Gastroesophageal sphincter (tissue), 4 donors: ENCODE results near the genes PTH2R and MAP2.

DNA sequence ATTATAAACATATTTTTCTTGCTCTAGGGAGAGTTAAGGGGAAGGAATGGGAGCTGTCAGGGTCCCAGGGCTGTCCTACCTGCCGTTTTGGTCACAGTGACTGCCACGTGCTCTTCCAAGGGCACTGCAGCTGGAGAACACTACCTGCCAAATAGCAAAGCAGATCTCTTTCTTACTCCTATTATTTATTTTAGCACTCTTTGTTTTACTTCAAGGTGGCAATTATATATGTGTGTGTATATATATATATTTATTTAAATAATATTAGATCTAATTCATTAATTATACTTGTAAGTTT, 57.1 kb upstream of the FZD5 start:
- PRO-cap: no peak
- RAMPAGE, long total RNA, 4 experiments: no peak in any of the 4 experiments

- PRO-cap: no peak
- RAMPAGE, long total RNA, 4 experiments: no peak in any of the 4 experiments
Measured at GRCh38 chr2:207869838-207870328, 100.2 kb upstream of the FZD5 start.

DNA sequence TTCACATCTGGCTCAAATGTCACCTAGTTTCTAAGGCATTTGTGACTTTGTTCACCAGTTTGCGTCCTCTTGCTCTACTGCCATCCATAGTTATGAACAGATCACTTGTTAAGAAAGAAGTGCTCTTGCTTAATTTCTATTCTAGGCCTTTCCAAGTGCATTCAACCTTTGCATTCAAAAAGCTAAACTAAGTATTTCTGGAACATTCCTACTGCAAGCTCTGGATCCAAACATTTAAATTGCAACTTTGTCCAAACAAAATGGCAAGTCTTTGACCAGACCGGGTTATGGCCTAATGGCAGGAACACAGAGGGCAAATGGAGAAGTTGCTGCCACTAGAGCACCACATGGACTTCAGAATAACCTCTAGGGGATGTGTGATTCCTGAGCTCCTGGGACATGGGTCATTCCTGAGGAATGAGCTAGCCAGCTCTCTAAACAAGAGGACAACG, 109.6 kb upstream of the FZD5 start:
- PRO-cap: no peak
- RAMPAGE, long total RNA, 4 experiments: no peak in any of the 4 experiments

DNA sequence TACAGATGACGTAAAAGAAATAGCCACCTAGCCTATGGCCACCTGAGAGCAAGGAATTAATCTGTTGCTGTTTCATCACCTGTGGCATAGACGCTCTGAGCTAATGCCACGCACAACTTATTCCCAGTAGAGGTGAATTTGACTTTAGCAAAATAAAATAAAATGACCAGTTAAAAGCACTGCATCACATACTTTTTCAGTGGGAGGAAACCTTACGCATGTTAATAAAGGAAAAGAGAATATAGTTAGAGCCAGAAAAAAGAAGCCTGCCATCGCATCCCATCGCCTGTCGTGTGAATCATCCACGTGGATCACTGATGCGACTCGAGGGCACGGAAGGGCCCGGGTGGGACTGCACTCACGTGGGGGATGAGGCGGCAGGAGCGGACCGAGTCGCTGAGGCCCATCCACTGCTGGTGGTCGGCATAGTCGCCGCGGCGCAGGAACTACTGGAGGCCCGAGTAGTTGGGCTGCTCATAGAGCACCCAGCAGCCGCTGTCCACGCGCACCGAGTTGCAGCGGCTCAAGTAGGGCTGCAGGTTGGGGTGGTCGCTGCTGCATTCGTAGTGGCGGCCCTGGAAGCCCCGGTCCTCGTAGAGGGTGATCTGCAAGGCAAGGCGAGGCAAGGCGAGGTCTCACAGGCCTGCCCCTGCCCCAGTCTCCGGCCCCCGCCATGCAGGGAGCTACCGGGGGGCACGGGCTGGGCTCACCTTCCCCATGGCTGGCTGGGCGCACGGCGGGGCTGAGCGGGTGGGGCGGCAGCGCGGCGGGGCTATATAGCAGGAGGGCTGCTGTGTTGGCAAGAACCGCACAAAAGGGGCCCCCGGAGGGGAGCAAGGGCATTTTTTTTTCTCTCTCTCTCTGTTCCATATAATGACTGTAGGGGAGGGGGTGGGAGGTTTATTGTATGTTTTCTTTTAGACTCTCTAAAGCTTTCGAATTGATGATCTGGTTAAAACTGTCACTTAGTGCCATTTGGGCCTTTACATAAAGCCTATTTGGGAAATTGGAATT, 12.1 kb downstream of the CRYGD start:
- PRO-cap: no peak
- RAMPAGE, long total RNA, 4 experiments: no peak in any of the 4 experiments

DNA sequence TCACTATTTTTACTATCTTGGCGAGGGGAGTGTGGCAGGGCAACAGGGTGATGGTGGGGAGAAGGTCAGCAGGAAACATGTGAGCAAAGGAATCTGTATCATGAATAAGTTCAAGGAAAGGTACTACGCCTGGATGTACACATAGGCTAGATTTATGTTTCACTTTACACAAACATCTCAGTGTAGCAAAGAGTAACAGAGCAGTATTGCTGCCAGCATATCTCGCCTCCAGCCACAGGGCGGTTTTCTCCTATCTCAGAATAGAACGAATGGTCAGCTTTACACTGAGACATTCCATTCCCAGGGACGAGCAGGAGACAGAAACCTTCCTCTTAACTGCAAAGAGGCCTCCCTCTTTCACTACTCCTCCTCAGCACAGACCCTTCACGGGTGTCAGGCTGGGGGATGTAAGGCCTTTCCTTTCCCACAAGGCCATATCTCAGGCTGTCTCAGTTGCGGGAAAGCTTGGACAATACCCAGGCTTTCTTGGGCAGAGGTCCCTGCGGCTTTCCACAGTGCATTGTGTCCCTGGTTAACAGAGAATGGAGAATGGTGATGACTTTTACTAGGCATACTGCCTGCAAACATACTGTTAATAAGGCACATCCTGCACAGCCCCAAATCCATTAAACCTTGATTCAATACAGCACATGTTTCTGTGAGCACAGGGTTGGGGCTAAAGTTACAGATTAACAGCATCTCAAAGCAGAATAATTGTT, 2.2 kb upstream of the IDH1 start:
- PRO-cap: no peak
- RAMPAGE, long total RNA, 4 experiments: no peak in any of the 4 experiments

GRCh38 chr2:208265295-208265753, 731 bp upstream of the PIKFYVE start:
- PRO-cap: unidirectional peak, minus-strand start at chr2:208265567
- RAMPAGE, long total RNA, 4 experiments: no peak in any of the 4 experiments

DNA sequence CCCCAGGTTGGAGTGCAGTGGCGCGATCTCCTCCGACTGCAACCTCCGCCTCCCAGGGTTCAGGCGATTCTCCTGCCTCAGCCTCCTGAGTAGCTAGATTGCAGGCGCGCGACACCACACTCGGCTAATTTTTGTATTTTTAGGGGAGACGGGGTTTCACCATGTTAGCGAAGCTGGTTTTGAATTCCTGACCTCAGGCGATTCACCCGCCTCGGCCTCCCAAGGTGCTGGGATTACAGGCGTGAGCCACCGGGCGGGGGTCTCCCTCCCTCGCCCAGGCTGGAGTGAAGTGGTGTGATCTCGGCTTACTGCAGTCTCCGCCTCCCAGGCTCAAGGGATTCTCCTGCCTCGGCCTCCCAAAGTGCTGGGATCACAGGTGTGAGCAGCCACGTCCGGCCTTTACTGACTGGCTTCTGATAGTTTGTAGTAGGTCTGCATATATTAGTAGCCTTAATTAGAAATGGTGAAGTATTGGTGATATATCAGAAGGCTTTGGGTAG, 1.5 kb downstream of the PIKFYVE start:
- PRO-cap: no peak
- RAMPAGE, long total RNA, 4 experiments: no peak in any of the 4 experiments

GRCh38 chr2:208346810-208347273, 59.8 kb upstream of the PTH2R start:
- PRO-cap: no peak
- RAMPAGE, long total RNA, 4 experiments: no peak in any of the 4 experiments

GRCh38 chr2:208406439-208407214, at the start of gene PTH2R:
TSS of gene PTH2R (plus strand) at chr2:208406792.
- PRO-cap: no peak
- RAMPAGE, long total RNA, 4 experiments: no peak in any of the 4 experiments

DNA sequence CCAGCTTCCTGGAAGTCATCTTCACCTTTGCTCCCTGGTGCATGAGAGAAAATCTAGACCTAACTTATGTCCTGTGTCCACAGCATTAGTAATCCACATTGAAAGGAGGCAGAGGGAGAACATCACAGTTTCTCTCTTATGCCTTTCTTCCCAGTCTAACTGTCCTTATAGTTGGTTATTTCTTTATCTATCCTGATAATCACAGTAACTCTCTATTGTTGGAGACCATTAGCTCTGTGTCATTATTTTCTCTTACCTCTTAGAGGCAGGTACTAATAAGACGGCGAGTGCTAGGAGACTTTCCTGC, 316.3 kb downstream of the PTH2R start:
- PRO-cap: no peak
- RAMPAGE, long total RNA, 4 experiments: no peak in any of the 4 experiments

DNA sequence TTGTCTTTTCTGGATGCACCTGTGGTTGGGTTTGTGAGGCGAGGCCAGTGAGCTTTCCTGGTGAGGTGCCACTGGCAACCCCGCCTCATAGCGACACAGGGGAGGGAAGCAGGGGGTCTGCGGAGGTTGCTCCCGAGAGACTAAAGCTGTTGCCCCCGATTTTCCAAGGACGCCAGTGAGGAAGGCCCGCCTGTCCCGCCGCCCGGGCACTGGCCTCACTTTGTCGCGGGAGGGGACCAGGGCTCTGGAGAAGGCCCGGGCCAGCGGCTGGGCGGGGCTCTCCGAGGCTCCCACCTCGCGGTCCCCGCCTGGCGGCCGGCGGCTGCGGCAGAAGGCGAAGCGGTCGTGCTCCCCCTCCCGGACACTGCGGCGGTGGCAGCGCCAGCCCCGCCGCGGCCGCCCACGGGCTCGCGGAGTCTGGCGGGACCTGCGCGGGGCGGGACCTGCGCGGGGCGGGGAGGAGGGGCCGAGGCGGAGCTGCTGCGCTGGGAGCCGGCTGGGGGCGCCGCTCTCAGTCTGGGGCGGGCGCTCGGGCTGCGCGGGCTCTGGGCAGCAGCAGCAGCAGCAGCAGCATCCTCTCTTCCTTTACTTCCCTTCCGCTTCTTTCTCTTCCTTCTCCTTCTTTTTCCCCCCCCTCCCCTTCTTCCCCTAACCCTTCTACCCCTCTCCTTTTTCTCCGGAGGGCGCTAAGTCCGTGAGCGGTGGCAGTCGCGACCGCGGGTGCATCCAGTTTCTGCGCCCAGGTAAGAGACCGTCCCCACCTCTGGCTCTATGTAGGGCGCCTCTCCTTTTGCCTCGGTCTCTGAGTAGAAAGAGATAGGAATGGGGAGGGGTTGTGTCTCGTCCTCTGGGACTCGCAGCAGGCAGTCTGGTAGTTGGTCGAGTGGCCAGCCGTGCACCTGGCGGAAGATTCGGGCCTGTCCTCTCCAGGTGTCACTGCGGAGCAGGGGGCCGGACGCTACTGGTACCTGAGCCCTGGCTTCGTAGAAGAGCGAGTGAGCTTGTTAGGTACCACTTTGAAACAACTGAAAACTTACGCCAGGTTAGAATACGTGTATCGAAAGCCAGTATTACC, at the start of gene MAP2:
Gene MAP2 (plus strand): TSS at position 514 of the 1,075 bp plus-strand sequence.
- PRO-cap: bidirectional peak, plus-strand start at position 514 of the sequence, minus-strand start at position 225 of the sequence
- RAMPAGE, long total RNA, 4 experiments: start-site peak on the plus strand in 4 of 4 experiments, centred at positions 490 to 544 of the sequence, 25 to 92 reads per replicate

DNA sequence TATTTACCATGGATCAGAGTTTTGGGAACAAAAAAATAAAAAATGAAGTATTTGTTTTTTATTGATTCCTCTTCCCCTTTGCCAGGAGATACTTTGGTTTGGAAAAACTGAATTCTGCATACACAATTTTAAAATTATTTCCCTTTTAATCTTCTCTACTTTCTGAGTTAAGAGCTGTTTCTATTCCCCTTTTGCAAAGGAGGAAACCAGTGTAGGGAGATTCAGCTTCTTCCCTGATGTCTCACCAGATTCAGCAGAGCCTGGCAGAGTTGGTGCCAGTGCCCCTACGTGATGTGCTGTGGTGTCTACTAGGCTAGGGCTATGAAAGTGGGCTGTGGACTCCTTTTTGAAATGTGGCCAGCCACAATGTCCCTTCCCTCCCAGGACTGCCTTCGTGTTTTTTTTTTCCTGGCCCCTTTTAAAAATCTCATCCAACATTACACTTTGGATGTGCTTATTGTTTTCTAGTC, 2.4 kb downstream of the RPE start:
- PRO-cap: no peak
- RAMPAGE, long total RNA, 4 experiments: no peak in any of the 4 experiments

DNA sequence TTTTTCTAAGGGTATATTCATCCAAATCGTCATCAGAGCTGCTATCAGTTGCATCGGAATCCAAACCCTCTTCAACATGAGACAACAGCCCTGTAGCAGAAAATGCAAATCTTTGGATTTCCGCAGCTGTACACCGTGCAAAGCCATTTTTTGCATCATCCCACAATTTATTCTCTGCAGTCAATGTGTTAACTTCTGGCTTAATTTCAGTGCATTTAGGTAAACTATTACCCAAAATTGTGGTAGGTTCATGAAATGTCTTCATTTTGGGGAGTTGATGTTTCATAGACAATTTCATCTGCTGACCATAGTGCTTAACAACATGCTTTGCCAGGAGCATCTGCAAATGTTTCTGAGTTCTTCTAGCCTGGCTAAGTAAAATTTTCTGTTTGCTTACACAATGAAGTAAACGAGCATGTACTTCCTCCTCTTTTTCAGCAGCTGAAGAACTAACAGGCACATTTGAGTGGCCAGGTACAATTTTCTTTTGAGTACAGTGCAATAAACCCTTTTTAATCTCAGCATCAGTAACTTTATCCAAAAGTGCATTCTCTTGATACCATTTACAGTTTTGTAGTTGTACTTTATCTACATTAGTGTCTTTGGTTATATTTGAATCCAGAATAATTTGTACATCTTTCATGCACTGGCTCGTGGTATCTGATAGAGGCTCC, 17.6 kb downstream of the KANSL1L start:
- PRO-cap: no peak
- RAMPAGE, long total RNA, 4 experiments: no peak in any of the 4 experiments

GRCh38 chr2:210540062-210540408, 16.4 kb upstream of the CPS1 start:
- PRO-cap: no peak
- RAMPAGE, long total RNA, 4 experiments: no peak in any of the 4 experiments

DNA sequence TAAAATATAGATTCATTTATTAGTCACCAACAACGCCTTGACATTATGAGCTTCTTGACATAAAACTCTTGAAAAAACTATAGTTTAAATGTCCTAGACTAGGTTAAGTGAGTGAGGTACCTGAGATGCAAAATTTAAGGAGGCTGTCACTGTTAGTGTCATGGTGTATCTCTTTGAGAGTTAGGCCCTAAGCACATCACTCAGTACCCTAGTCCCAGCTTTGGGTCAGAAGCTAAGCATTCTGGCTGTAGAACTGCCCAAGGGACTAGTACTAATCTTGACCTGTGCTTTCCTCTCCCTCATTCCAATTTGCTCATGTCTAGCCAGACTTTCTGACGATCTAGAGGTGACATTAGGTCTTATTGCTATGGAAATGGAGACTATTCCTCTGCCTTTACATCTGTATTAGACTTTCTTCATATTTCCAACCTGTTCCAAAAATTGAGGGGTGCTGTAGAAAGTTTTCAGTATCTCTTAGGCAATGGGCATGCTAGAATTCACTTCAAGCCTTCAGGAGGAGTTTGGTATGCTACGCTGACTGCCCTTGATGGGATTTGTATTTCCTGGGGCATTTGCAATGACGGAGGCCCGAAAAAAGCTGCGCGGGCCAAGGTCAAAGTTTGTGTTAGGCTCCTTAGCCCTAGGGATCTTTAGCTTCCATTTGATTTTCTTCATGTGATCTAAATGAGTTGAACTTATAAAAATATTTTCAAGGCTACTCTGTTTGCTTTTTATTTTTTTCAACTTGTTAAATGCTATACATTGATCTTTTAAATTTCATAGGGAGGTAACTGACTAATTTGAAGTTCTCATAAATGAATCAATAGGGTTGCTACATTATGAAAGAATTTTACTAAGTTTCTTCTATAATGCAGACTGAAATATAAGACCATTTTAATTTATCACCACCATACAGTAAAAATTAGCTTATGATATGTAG, 5.0 kb downstream of the CPS1 start:
- PRO-cap: no peak
- RAMPAGE, long total RNA, 4 experiments: no peak in any of the 4 experiments

GRCh38 chr2:210670984-210671485, 114.6 kb downstream of the CPS1 start:
- PRO-cap: no peak
- RAMPAGE, long total RNA, 4 experiments: no peak in any of the 4 experiments

- PRO-cap: no peak
- RAMPAGE, long total RNA, 4 experiments: no peak in any of the 4 experiments
Measured at GRCh38 chr2:211766663-211767362, 771.8 kb downstream of the ERBB4 start.

DNA sequence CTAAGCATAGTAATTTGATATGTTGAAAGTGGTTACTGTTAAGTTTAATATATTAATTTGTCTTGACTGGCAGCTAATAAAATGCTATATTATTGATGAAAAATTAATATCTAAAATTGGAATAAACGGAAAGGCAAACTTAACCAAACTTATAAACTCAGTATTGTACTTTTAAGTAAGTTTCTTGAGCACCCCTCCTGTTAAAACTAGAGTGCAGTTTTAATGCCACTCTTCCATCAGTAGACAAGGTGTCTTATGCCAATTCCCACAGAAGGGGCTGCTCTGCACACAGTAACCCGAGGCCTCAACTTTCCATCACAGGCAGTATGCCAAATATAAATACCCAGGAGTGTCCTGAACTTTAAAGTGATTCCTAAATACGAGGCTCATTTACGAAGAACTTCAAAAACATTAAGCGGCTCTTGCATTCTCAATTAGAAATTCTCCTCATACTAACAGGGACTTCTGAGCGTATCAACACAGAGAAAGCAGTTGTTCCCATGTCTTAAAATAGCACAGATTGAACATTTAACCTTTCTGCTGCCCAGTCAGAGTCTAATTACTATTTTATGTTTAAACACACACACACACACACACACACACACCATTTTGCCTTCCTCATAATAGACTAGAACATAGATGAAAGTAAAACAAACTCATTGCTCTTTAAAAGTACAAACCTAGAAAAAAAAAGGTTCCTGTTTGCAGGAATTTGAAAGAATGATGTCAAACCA, 638.6 kb downstream of the ERBB4 start:
- PRO-cap: no peak
- RAMPAGE, long total RNA, 4 experiments: no peak in any of the 4 experiments

GRCh38 chr2:213145877-213146236, 5.6 kb downstream of the IKZF2 start:
- PRO-cap: no peak
- RAMPAGE, long total RNA, 4 experiments: no peak in any of the 4 experiments

- PRO-cap: no peak
- RAMPAGE, long total RNA, 4 experiments: no peak in any of the 4 experiments
Measured at GRCh38 chr2:213153553-213153840, 2.1 kb upstream of the IKZF2 start.